Epithelial cell of alveolus of lung (primary cell): ENCODE data around the gene TOR2A.

GRCh38 chr9:126619002-126619605, 5.4 kb downstream of the LMX1B start:
- RAMPAGE, long total RNA = no peak
- RRBS = 13% methylated on average over 9 of the region's 19 CpGs

DNA sequence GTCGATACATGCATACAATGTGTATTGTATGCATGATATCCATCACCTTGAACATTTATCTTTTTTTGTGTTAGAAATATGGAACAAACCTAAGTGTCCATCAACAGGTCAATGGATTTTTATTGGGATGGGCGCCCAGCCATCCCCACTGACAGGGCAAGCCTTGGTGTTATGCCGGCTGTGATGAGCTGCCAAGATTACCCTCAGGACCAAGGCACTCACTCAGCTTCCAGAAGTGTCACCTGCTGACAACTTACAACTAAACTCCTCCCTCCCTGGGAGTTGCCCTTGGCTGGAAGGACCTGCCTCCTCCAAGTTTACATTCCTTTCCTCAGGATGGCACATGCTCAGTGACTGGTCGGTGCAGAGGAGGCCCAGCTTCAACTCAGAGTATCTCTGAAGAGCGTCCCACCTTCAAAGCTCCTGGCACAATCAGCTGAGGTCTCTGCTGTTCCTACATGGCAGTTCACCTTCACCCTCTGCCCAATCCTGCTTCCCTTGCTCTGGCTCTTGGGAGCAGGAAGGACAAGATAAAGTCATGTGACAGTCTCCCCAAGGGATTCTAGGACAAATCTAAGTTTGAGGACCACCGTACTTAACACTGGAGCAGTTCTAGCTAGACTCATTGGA, 52.4 kb upstream of the ZBTB43 start:
- RAMPAGE, long total RNA = no peak
- RRBS = no CpG with 5 or more reads among the region's 6 CpGs

- RAMPAGE, long total RNA = no peak
- RRBS = no CpG with 5 or more reads among the region's 2 CpGs
Measured at GRCh38 chr9:127126956-127127490, 4.6 kb upstream of the ANGPTL2 start.

GRCh38 chr9:127154629-127155183, 32.3 kb upstream of the ANGPTL2 start:
- RAMPAGE, long total RNA = no peak
- RRBS = no CpG with 5 or more reads among the region's 11 CpGs

GRCh38 chr9:127166681-127167402, 44.4 kb upstream of the ANGPTL2 start:
- RAMPAGE, long total RNA = no peak
- RRBS = no CpG with 5 or more reads among the region's 11 CpGs

- RAMPAGE, long total RNA = no peak
- RRBS = no CpG with 5 or more reads among the region's 18 CpGs
Measured at GRCh38 chr9:127186014-127187166, 64.0 kb upstream of the ANGPTL2 start.

DNA sequence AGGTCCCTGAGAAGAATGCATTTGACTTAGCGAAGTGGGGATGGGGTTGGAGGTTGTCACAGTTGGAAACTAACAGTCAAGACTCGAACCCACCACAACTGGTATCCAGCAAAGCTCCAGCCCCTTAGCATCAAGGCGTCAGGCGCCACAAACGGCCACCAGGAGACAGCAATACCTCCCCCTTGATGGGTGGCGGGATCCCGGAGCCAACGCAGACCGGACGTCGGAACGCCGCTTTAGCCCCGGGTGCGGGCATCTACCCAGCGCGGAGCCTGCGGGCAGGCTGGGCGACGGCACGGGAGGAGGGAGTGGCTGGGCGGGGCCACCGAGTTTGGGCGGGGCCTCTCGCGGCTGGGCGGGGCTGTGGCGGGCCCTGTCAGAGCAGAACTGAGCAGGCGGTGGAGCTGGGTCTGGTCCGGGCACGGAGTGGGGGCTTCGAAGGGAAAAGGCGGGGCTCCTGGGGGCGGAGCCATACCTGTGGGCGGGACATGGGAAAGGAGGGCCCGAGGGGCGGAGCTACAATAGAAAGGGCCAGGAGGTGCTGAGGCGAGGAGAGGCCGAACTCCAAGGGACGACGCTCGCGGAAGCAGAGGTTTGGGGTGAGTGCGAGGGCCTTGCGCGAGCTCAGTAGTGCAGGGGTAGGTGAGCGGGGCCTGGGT, 40.4 kb upstream of the GARNL3 start:
- RAMPAGE, long total RNA = no peak
- RRBS = no CpG with 5 or more reads among the region's 47 CpGs

GRCh38 chr9:127226271-127226709, 38.3 kb upstream of the GARNL3 start:
- RAMPAGE, long total RNA = no peak
- RRBS = no CpG with 5 or more reads among the region's 7 CpGs

- RAMPAGE, long total RNA = no peak
- RRBS = no CpG with 5 or more reads among the region's 16 CpGs
Measured at GRCh38 chr9:127536850-127537629, 31.8 kb downstream of the NIBAN2 start.

GRCh38 chr9:127607953-127609022, 3.8 kb upstream of the STXBP1 start:
- RAMPAGE, long total RNA = no peak
- RRBS = no CpG with 5 or more reads among the region's 55 CpGs

GRCh38 chr9:127633908-127634402, 21.9 kb downstream of the STXBP1 start:
- RAMPAGE, long total RNA = no peak
- RRBS = no CpG with 5 or more reads among the region's 8 CpGs

GRCh38 chr9:127734947-127735816, at the start of gene TOR2A:
TOR2A (minus strand) TSS chr9:127735294.
- RAMPAGE, long total RNA = no peak
- RRBS = 3% methylated on average over 15 of the region's 71 CpGs

GRCh38 chr9:127761202-127761750, 17.2 kb downstream of the SH2D3C start:
- RAMPAGE, long total RNA = no peak
- RRBS = no CpG with 5 or more reads among the region's 7 CpGs

DNA sequence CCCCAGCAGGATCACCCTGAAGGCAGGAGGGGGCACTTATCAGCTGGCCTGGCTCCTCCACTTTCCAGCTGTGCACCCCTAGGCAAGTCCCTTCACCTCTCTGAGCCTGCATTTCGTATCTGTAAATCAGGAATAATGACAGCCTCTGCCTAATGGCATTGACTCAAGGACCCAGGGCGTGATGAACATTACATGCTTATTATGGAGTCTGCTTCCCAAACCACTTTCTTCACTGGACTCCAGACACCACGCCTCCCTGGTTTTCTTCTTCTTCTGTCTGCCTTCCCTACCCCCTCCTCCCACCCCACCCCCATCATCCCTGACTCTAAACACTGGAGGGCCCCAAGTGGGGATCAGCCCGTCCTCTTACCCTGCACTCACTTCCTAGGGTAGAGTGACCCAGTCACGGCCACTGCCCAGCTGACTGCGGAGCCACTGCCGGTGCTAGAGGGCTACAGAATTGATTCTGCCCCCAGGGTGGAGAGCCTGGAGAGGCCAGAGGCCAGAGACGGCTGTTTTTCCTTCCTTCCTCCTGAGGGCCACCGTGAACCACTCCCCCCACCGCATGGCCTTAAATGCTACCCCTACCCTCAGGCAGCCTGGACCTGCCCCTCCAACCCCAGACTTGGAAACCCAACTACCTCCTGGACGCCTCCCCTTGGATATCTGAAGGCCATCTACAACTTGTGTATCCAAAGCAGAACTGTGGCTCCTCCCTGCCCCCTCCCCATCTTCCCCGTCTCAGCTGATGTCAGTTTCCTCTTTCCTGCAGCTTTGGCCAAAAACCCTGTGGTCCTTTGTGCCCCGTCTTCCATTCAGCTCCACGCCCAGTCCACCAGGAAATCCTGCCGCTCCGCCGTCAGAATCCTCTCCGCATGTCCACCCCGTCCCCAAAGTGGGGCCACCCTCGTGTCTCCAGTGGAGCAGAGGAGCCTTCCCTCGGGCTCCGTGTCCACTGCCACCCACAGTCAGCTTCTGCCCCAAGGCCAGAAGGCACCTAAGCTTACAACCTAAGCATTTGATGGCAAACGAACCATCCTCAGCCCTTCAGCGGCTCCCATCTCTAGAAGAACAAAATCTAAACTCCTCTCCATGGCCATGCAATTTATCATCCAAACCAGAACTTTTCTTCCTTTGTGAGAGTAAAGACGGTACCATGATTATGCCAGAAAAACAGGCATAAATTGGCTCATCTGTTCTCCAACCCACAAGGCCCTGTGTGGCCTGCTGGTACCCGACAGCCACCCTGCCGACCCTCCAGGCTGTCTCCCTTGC, 16.3 kb downstream of the SH2D3C start:
- RAMPAGE, long total RNA = no peak
- RRBS = no CpG with 5 or more reads among the region's 27 CpGs

- RAMPAGE, long total RNA = no peak
- RRBS = no CpG with 5 or more reads among the region's 13 CpGs
Measured at GRCh38 chr9:127808480-127808808, 5.8 kb downstream of the FPGS start.

DNA sequence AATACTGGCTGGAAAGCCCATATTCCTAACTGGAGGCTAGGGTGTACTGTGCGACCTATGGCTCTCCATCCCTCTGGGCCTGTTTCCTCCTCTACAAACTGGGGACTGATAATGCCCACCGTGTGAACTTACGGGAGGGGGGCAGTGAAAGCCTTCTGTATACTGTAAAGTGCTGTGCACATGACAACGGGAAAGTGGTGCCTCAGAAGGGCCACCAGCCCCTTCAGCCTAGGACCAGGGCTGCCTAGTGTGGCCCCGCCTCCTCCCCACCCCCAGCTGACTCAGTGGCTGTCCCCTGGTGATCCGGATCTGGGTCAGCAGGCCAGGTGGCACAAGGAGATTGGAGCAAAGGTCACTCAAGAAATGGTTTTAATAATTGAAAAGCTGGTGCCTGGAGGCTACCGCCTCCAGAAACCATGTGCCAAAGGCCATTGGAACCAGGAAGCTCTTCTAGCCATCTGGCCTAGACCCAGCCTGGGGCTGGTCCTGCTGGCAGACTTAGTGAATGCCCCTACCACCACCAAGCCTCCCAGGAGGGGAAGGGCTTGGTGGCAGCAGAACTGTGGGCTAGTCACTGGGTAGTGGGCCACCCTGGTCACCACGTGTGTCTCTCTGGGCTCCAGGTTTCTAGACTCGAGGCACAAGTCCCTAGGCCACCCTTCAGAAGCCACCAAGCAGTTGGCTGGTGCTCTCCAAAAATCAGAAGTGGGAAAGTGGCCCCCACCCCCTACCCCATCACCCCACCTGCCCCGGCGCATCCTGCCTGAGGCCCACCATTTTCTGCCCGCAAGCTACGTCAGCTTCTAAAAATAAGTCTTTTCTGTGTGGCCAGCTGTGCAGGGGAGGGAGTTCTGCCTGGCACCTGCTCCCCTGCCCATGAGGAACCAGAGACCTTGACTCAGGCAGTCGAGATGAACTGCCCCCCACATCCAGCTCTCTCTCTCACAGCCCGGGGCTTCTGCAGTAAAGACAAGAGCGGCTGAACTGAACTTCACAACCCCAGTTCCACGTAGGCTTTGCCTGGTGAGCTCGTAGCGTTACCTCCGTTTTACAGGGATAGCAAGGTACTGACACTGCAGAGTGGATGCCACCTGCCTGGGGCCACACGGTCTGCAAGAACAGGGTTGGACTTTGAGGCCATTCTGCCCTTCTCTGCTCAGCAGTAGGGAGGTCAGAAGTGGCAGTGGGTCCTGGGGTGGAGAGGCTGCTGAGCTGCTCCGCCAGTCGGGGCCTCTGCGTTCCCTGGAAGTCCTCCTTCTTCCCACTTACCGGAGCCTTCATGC, 1.3 kb downstream of the ST6GALNAC4 start:
- RAMPAGE, long total RNA = no peak
- RRBS = 19% methylated on average over 1 of the region's 25 CpGs

- RAMPAGE, long total RNA = no peak
- RRBS = 10% methylated on average over 10 of the region's 25 CpGs
Measured at GRCh38 chr9:127928110-127929077, 2.2 kb downstream of the PIP5KL1 start.

DNA sequence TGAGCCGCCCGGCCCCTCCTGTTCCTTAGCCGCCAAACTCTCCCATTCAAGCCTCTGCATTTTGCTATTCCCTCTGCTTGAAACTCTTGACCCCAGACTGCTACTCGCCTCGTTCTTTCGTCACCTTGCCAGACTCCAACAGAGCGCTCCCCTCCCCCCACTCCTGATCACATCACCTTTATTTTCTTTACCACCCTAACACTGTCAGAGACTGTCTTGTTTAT, 760 bp upstream of the PIP5KL1 start:
- RAMPAGE, long total RNA = no peak
- RRBS = no CpG with 5 or more reads among the region's 7 CpGs

DNA sequence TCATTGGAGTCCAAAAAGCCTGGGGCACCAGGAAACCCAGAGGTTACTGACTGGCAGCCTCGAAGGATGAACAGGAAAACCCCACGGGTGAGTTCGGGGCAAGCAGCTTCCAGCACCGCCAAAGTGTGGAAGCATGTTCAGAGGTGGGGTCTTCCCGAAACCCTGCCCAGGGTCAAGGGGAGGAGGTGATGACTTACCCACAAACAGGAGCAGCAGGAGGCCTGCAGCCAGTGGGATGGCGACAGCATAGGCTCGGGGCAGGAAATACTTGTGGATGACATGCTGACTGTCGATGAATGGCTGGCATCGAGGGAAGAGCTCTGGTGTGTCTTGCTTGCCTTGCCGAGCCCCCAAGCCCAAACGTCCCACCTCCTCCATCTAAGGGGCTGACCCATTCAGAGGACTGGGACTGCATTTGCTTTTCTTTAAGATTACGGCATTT, 1.3 kb downstream of the DPM2 start:
- RAMPAGE, long total RNA = no peak
- RRBS = no CpG with 5 or more reads among the region's 12 CpGs

- RAMPAGE, long total RNA = no peak
- RRBS = no CpG with 5 or more reads among the region's 5 CpGs
Measured at GRCh38 chr9:127953353-127953820, 15.7 kb upstream of the DPM2 start.